Cardiac ventricle fibroblast (primary cell): ENCODE results near the genes INO80B, CCDC142 and POLE4.

GRCh38 chr2:74334749-74335056 is 8.5 kb downstream of the SLC4A5 start:
- RAMPAGE, long total RNA, result no peak

DNA sequence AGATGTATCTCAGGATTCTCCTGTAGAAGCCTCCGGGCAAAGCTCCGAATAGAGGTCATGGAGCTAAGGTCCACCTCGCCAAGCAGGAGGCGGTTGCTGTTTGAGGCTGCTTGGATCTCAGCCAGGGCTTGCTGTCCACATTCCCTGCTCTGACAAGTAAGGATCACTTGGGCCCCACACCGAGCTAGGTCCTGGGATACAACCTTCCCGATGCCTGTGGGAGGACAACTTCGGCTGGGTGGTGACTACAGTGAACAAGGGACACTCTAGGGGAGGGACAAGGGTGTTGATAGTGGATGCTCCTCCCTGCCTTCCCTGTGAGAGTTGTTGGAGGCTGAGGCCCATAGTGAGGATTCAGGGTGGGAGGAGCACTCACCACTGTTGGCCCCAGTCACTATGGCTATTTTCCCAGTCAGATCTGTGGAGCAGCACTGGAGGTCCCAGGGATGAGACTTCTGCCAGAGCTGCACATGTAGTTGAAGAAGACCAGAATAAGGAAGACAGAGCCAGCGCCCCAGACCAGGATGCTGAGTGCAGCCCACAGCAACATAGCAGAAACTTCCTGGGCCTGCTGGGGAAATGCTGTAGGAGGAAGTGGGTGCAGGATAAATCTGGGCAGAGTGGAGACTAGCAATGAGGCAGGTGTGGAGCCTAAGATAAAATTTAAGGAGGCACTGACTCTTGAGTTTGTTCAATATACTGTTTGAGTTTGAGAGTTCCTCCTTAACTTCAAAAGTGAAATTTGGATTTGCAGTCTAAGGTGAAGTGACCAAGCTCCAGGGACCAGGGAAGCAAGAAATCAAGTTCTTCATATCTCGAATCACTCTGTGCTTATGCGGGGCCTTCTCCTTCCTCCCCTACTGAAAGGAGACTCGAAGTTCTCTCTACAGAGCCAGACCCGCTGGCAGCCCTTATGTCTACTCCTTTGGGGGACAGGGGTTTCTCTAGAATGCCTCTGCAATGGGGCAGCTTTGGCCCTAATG is 8.1 kb downstream of the C2orf81 start:
- RAMPAGE, long total RNA, result no peak

DNA sequence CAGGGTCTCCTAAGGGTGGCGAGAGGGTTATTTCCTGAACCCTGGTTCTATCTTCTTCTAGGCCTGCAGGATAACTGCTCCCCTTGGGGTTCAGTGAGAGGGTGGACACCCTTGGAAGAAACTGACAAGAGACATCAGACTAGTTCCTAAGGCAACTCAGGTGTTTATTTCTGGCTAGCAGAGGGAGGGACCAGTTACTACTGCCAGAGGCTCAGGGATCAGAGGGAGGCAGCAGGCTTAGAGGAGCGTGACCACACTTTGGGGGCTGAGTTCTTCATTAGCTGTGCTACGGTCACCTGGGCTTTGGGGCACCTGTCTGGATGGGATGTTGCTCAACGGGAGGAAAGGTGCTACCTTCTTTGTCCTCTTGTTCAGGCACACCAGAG is 7.4 kb downstream of the C2orf81 start:
- RAMPAGE, long total RNA, result no peak

- RAMPAGE, long total RNA, result no peak
Observed at GRCh38 chr2:74420587-74421175, 738 bp downstream of the C2orf81 start.

DNA sequence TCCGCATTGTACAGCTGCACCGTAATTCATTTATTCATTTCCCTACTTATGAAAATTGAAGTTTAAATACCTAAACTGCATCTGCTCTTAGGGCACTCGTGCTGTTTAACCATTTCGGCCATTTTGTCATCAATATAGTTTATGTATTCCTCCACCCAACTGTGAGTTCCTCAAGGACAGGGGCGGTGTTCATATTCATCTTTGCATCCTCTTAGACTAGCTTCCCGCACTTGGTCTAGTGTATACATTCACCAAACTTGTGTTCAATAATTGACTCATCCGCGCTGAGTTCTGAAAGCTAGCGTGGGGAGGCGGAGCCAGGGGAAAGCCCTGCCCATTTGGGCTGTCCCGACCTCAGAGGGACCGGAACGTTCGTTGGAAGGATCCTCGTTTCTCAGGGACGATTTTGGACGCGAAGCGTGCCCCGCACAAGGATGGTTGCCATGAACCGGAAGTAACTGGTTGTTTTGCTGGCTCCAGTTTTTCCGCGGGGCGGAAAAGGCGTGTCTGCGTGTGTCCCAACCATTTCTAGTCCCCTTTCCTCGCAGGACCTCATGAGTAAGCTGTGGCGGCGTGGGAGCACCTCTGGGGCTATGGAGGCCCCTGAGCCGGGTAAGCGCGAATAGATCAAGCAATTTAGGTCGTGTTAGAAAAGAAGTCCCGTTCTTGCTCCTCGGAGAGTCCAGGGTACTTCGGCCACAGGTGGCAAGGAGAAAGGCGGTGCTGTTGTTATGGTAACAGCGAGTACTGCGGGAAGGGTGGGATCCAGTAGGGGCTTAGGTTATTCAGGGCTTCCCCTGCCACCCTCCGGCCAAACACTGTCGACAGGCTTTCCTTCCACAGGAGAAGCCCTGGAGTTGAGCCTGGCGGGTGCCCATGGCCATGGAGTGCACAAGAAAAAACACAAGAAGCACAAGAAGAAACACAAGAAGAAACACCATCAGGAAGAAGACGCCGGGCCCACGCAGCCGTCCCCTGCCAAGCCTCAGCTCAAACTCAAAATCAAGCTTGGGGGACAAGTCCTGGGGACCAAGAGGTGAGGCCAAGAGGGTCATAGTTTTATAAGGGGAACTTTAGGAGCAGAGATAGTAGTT is at the start of gene INO80B:
TSS of gene INO80B (plus strand) at position 525 of the 1,094 bp plus-strand sequence.
- RAMPAGE, long total RNA, result start-site peak on the plus strand centred at position 556 of the sequence, 50 bp wide, 104 and 20 reads in 2 replicates

DNA sequence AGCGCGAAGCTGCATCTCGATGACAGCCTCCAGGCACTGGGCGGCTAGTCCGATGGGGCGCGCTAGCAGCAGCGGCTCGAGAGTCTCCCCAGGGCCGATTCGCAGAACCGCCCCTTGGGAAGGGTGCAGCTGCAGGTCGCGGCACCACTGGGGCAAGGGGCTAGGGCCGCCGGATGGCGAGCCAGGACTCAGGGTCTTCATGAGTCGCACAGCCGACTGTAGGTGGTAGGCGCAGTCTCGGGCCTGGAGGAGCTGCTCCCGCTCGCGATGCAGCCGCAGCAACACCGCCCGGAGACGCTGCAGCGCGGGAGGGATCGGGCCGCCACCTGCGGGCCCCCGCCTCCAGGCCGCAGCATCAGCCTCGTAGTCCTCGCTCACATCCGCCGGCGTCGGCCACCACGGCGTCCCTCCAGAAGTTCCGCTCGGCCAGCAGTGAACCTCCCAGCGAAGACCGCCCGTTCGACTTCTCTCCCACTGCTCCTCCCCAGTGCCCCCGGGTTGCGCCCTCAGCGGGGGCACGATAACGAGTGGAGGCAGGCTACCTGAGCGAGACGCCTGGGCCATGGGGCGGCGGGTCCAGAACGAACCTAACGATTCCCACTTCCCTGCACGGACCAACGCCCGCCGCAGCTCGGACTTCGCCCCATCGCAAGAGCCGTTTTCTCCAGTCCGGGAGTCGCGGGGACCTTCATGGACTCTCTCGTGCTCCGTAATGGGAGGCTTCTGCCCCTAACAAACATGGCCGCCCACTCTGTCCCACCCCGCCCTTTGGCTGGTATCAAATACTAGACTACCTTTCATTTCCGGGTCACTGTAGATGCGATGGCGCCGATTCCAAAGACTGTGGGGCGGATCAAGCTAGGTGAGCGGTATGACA is at the start of gene CCDC142:
TSS of gene CCDC142 (minus strand) at position 725 of the 877 bp plus-strand sequence.
- RAMPAGE, long total RNA, result start-site peak on the plus strand centred at position 818 of the sequence, 50 bp wide, 98 and 20 reads in 2 replicates

DNA sequence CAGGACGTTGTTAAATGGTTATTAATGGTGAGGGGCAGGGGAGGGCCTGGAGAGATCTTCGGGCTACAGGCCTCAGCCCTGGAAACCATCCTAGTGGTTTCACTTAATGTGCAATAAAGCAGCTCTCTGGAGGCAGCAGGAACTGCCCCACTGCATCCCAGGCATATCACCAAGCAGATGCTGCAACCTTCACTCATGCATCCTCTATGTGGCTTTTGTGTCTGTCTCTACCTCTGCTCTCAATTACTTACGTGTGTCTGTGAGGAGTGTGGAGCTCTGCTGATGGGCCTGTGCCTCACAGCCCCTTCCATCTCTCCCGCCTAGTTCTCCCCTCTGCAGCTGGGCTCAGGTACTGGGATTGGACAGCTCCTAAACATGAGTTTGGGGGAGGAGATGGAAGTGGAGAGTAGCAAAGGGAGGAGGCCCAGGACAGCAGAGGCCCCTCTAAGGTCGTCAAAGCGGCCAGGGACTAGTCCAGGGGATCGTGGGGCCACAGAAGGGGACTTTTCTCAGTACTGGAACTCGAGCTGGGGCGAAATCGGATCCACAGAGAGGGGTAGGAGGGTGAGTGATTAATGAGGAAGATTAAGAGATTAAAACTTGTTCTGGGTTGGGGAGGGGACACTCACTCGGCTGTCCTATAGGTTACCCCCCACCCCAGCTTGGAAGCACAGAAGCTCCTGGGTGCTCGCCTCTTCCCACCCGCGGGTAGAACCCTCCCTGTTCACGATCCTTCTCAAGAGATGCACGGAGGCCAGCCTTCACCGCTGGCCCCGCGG is 2.0 kb upstream of the LBX2 start:
- RAMPAGE, long total RNA, result no peak

- RAMPAGE, long total RNA, result no peak
Observed at GRCh38 chr2:74502088-74503247, 3.1 kb upstream of the LBX2 start.

GRCh38 chr2:74883122-74883526 is 49.2 kb downstream of the HK2 start:
- RAMPAGE, long total RNA, result no peak

GRCh38 chr2:74957951-74959208 is at the start of gene POLE4:
TSS of gene POLE4 (plus strand) at chr2:74958643.
- RAMPAGE, long total RNA, result start-site peak on the plus strand at chr2:74958639-74958678, 295 and 23 reads in 2 replicates

DNA sequence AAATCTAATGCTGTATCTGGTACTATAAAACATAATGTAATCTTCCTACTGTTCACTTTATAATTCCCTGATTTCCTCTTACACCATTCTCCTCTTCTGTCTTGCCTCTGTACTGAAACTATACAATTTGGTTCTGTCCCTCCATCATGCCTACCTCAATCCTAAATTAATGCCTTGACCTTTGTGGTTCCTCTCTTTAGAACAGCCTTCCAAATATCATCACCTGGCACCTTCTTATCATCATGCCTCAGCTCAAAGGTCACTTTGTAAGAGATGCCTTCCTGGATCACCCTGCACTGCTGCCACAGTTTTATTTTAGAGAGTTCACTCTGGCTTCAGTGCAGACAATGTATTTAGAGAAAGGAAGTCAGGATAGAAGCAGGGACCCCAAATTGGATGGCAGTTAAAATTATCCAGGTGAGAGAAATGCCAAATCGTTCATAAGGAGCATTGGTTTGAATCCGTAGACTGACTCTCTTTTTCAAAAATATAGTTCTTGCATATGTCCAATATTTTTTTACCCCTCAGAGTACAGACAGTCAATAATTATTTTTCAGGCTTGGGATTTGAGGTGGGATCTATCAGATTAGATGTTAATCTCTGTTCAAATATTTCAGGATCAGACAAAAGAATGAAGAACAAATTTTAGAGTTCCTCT is 64.4 kb downstream of the LRRTM4 start:
- RAMPAGE, long total RNA, result no peak

DNA sequence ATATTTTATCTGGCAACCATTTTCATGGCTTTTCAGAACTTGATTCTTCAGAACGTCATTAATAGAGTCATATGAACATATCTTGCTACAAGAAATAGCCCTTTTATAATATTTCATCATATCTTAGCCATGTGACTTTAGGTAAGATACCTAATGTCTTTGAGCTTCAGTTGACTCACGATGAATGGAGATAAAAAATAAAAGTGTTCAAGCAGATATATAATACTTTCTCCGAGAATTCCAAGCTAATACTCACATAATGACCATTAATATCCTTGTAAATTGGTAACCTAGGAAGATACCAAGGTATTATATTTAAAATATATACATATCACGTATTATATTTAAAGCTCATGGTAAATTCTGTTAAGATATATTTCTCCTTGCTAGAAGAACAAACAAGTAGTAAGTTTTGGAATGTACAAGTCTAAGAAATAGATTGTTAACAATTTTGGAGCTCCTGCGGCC is 908.2 kb upstream of the LRRTM1 start:
- RAMPAGE, long total RNA, result no peak

- RAMPAGE, long total RNA, result no peak
Observed at GRCh38 chr2:81466702-81467817, 1162.5 kb upstream of the LRRTM1 start.

- RAMPAGE, long total RNA, result no peak
Observed at GRCh38 chr2:84807141-84807529, 73.7 kb downstream of the TRABD2A start.

DNA sequence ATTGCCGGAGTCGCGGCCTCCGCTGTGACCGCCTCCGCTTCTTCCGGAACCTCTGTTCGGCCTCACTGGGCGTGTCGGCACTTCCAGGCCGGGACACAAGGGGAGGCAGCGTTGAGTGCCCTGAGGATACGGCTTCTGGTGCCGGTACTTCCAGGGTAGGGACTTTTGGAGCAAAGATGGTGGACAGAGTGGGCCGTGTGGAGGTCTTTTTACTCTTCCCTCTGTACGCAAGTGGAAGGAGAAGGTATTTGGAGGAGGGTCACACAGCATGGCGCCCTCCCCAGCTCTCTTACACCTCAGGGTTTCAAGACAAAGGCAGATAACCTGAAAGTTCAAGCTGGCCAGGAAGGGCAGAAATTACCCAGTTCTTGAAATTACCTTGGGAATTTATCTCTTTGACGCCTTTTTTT is 56.9 kb downstream of the TRABD2A start:
- RAMPAGE, long total RNA, result no peak

DNA sequence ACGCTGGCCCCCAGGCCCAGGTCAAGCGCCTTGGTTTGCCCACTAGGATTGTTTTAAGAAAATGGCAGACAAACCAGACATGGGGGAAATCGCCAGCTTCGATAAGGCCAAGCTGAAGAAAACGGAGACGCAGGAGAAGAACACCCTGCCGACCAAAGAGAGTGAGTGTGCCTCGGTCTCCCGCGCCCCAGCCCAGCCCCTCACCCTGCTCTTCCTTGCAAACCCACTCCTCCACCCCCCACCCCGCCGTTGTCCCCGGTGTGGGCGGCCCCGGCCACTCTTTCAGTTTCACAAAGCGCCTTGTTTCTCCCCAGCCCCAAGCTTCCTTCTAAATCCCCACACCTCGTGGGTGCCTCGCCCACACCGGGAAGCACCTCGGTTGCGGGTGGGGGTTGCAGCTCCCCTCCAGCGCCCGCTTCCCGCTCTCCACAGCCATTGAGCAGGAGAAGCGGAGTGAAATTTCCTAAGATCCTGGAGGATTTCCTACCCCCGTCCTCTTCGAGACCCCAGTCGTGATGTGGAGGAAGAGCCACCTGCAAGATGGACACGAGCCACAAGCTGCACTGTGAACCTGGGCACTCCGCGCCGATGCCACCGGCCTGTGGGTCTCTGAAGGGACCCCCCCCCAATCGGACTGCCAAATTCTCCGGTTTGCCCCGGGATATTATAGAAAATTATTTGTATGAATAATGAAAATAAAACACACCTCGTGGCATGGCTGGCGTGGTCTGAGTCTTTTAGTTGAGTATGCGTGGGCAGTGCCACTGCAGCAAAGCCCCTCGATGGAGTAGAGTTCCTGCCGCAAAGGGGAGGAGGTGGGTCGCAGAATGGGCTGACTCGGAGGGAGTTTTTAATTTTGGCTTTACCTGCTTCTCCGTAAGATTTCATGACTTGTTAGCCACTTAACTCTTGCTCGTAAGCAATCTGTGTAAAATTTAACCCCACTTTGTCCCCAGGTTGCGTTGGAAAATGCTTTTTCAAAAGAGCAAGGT is 797 bp downstream of the TMSB10 start:
- RAMPAGE, long total RNA, result no peak

DNA sequence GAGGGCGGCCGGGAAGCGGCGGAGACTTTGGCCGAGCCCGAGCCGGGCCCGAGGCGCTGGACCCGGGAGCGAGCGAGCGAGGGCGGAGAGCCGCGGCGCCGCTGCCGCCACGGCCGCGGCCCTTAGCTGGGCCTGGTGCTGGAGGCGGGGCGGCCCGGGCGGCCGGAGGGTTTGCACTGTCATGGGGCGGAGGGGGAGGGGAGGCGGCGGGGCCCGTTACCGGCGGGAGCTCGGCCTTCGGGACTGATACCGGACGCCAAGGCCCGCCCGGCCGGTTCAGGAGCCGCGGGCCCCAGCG is 526 bp downstream of the KCMF1 start:
- RAMPAGE, long total RNA, result no peak

- RAMPAGE, long total RNA, result no peak
Observed at GRCh38 chr2:85244078-85244986, 83.5 kb downstream of the TGOLN2 start.

DNA sequence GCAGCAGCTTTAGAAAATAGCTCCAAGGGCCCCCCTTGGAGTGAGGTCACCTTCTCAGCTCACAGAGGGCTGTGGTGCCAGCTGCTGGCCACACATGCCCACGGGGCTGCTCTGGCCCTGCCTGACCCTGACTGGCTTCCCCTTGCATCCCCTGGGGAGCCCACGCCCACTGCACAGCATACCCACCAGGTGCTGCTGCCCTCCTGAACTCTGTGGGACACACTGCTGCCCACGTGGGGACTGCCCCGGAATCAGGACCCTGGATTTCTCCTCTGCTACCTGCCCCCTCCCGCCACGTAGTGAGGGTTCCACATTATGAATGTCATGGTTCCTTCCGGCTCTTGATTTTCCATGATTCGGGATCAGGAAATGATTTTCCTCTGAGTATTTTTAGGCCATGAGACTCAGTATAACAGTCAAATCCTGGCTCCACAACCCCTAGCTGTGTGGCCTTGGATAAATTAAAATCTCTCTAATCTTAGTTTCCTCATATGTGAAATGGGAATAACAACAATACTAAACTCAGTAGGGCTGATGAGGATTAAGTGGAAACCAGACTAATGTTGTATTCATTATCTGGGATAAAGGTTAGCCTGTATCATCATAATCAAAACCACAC is 70.1 kb downstream of the TGOLN2 start:
- RAMPAGE, long total RNA, result no peak

- RAMPAGE, long total RNA, result no peak
Observed at GRCh38 chr2:85288001-85288823, 39.6 kb downstream of the TGOLN2 start.